Mesenteric fat pad (tissue), 1 donor: Measurements from ENCODE around the gene IQCG.

- PRO-cap = bidirectional peak, plus-strand start at chr3:197960230, minus-strand start at chr3:197960015
Observed at GRCh38 chr3:197959658-197960143, at the start of gene IQCG. IQCG (minus strand) TSS chr3:197959991.

DNA sequence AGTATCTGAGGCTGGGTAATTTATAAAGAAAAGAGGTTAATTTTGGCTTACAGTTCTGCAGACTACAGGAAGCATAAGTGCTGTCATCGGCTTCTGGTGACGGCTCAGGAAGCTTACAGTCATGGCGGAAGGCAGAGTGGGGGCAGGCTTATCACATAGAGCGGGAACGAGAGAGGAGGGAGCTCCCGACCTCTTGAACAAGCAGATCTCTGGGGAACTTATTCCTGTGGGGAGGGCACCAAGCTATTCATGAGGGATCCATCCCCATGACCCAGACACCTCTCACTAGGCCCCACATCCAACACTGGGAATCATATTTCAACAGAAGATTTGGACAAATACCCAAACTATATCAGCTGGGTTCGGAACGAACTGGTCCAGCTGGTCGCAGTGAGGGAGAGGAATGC lies 72.5 kb downstream of the LMLN start:
- PRO-cap = no peak